ENCODE measurements around the gene QDPR.

GRCh38 chr4:15419893-15420608 is 7.8 kb upstream of the C1QTNF7 start:
- PRO-cap, result no peak
CAGE:
- cytosol, long polyA plus RNA, result no peak
- long polyA plus RNA, result no peak
- nucleus, long polyA plus RNA, result no peak

- PRO-cap, result no peak
CAGE:
- cytosol, long polyA plus RNA, result no peak
- long polyA plus RNA, result no peak
- nucleus, long polyA plus RNA, result no peak
Observed at GRCh38 chr4:15531036-15531871, 61.6 kb downstream of the CC2D2A start.

DNA sequence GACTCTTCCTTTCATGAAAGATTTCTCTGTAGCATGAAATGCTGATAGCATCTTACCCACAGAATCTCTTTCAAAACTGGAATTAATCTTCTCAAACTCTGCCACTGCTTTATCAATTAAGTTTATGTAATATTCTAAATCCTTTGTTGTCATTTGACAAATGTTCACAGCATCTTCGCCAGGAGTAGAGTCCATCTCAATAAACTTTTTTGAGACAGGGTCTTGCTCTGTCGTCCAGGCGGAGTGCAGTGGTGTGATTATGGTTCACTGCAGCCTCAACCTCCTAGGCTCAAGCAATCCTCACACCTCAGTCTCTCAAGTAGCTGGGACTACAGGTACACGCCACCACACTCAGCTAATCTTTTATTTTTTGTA is 52.8 kb downstream of the FBXL5 start:
- PRO-cap, result no peak
CAGE:
- cytosol, long polyA plus RNA, result no peak
- long polyA plus RNA, result no peak
- nucleus, long polyA plus RNA, result no peak

DNA sequence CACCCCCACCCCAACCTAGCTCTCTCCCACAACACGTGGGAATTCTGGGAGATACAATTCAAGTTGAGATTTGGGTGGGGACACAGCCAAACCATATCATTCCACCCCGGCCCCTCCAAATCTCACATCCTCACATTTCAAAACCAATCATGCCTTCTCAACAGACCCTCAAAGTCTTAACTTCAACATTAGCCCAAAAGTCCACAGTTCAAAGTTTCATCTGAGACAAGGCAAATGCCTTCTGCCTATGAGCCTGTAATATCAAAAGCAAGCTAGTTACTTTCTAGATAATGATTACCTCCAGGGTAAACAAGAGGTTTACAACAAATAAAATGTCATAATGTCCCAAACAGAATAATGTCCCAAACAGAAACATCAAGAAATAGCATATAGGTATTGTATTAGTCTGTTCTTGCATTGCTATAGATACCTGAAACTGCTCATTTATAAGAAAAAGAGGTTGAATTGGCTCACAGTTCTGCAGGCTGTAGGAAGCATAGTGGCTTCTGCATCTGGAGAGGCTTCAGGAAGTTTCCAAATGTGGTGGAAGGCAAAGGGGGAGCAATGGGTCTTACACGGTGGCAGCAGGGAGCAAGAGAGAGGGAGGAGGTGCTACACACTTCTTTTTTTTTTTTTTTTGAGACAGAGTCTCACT is 3.0 kb upstream of the BST1 start:
- PRO-cap, result no peak
CAGE:
- cytosol, long polyA plus RNA, result no peak
- long polyA plus RNA, result no peak
- nucleus, long polyA plus RNA, result no peak

GRCh38 chr4:15719370-15719903 is 16.6 kb downstream of the BST1 start:
- PRO-cap, result no peak
CAGE:
- cytosol, long polyA plus RNA, result no peak
- long polyA plus RNA, result no peak
- nucleus, long polyA plus RNA, result no peak

GRCh38 chr4:15757135-15757391 is 21.1 kb upstream of the CD38 start:
- PRO-cap, result no peak
CAGE:
- cytosol, long polyA plus RNA, result no peak
- long polyA plus RNA, result no peak
- nucleus, long polyA plus RNA, result no peak

DNA sequence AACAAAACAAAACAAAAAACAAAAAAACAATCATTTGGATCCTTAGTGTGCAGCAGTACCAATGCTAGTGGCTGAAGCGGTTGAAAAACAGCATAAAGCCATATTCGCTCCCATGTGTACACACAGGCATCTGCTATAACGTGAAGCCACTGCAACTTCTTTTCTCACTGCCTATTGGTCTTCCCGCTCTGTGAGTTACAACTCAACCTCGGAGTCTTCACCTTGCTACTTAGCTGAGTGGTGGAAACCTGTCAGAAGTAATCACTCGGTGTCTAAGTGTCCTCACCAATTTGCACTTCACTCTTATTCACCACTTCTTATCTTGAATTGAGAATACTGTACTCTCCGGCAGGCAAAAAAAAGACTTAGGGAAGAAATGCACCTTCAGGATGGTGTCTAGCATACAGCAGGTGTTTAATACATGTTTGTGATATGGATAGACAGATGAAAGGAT is 527 bp upstream of the PROM1 start:
- PRO-cap, result no peak
CAGE:
- cytosol, long polyA plus RNA, result no peak
- long polyA plus RNA, result no peak
- nucleus, long polyA plus RNA, result no peak

- PRO-cap, result no peak
CAGE:
- cytosol, long polyA plus RNA, result no peak
- long polyA plus RNA, result no peak
- nucleus, long polyA plus RNA, result no peak
Observed at GRCh38 chr4:16118135-16118612, 34.4 kb upstream of the PROM1 start.

GRCh38 chr4:16235839-16236854 is 9.9 kb upstream of the TAPT1 start:
- PRO-cap, result no peak
CAGE:
- cytosol, long polyA plus RNA, result no peak
- long polyA plus RNA, result no peak
- nucleus, long polyA plus RNA, result no peak

GRCh38 chr4:16237237-16238202 is 11.2 kb upstream of the TAPT1 start:
- PRO-cap, result no peak
CAGE:
- cytosol, long polyA plus RNA, result no peak
- long polyA plus RNA, result no peak
- nucleus, long polyA plus RNA, result no peak

DNA sequence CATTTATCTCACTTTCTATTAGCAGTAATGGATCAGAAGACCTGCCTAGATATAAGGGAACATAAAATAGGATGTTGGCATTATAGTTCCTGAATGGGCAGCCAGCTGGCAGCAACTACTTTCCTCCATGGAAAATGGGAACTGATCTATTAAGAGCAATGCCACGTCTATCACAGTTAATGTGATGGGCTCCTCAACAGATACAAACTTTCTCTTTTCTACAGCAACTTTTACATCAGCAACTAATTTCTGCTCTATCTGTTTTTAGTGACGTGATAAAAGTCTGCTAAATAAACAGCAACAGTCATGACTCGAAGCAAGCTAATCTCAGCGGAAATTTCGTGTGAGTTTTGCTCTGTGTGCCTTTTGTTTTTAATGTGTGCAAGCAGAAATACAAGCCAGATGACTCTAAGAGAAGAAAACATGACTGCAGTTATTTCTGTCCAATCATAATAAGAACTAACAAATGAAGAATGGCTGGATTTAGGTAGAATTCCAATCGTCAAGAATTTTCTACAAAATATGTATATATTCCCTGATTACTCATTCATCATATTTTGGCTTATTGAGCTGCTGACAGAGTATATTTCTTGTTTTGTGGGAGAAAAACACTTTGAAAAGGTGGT is 214.4 kb downstream of the LDB2 start:
- PRO-cap, result no peak
CAGE:
- cytosol, long polyA plus RNA, result no peak
- long polyA plus RNA, result no peak
- nucleus, long polyA plus RNA, result no peak

GRCh38 chr4:17436030-17436674 is 75.7 kb downstream of the QDPR start:
- PRO-cap, result no peak
CAGE:
- cytosol, long polyA plus RNA, result no peak
- long polyA plus RNA, result no peak
- nucleus, long polyA plus RNA, result no peak

DNA sequence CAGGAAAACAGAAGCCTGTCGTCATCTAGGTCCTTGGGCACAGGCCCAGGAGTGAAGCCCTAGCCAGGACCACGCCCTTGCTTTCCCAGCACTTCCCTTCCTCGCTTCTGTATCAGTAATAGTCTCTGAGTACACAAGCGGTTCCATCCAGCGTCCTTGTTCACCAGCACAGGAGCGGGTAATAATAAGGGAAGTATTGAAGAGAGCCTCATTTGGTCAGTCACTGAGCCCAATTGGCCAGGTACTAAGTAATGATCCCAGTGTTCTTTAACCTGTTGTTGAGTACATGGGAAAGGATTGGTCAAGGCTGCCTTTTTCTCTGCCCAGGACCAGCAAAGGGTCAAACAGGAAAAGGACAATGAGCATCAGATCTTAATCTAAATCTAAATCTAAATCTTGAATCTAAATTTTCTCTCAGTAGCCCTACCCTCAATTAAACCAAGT is 74.3 kb downstream of the QDPR start:
- PRO-cap, result no peak
CAGE:
- cytosol, long polyA plus RNA, result no peak
- long polyA plus RNA, result no peak
- nucleus, long polyA plus RNA, result no peak

DNA sequence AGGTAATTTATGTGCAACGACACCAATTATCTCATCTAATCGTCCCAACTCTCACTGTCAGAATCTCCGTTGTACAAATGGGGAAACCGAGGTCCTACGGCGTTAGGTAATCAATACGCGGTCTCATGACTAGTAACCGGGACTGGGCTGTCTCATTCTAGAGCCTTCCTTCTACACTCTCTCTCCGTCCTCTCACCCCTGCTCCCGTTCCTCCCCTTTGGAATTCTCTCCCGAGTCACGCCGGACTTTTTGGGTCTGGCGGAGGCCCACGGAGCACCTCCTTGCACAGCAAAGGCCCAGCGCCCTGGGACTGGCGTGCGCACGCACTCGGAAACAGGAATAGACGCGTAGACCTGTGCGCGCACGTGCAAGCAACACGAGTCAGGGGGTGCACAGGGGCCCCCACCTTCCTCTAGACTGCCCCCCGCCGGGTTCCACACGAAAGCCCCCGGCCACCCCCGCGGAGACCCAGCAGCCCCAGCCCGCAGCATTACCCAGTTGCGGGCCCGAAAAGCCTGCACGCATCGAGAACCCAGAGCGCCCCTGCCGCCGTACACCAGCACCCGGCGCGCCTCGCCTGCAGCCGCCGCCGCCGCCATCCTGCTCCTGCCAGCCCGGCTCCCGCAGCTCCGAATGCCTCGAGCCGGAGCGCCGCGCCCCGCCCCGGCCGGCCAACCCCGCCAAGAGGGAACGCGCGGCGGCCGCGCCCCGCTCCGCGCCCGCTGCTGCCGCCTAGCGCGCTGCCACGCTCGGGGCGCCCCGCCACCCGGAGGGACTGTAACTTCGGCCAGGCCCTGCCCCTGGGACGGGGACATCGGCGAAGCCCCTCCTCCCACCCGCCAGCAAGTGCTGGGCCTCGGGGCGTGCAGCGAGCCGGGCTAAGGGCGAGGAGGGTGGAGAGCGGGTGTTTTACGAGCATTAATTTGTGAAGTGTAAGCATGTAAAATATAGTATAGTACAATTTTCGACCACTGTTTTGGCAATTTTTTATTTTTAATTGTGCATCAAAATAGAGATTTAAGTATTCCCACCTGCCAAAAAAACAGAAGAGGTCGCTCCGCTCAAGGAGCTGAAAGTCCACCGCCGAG is at the start of gene QDPR:
Gene QDPR (minus strand): TSS at position 635 of the 1,088 bp plus-strand sequence.
- PRO-cap, result bidirectional peak, plus-strand start at position 342 of the sequence, minus-strand start at position 312 of the sequence; unidirectional peak, minus-strand start at position 635 of the sequence; unidirectional peak, minus-strand start at position 779 of the sequence
CAGE:
- cytosol, long polyA plus RNA, result start-site peak on the minus strand centred at position 634 of the sequence, 54 bp wide, 328 and 236 reads in 2 replicates
- long polyA plus RNA, result start-site peak on the minus strand centred at position 627 of the sequence, 38 bp wide, 72 and 34 reads in 2 replicates
- nucleus, long polyA plus RNA, result no peak

GRCh38 chr4:17550503-17550908 is 26.5 kb upstream of the LAP3 start:
- PRO-cap, result no peak
CAGE:
- cytosol, long polyA plus RNA, result no peak
- long polyA plus RNA, result no peak
- nucleus, long polyA plus RNA, result no peak

GRCh38 chr4:17556486-17556994 is 20.5 kb upstream of the LAP3 start:
- PRO-cap, result no peak
CAGE:
- cytosol, long polyA plus RNA, result no peak
- long polyA plus RNA, result no peak
- nucleus, long polyA plus RNA, result no peak

GRCh38 chr4:17558978-17559334 is 18.0 kb upstream of the LAP3 start:
- PRO-cap, result no peak
CAGE:
- cytosol, long polyA plus RNA, result no peak
- long polyA plus RNA, result no peak
- nucleus, long polyA plus RNA, result no peak

DNA sequence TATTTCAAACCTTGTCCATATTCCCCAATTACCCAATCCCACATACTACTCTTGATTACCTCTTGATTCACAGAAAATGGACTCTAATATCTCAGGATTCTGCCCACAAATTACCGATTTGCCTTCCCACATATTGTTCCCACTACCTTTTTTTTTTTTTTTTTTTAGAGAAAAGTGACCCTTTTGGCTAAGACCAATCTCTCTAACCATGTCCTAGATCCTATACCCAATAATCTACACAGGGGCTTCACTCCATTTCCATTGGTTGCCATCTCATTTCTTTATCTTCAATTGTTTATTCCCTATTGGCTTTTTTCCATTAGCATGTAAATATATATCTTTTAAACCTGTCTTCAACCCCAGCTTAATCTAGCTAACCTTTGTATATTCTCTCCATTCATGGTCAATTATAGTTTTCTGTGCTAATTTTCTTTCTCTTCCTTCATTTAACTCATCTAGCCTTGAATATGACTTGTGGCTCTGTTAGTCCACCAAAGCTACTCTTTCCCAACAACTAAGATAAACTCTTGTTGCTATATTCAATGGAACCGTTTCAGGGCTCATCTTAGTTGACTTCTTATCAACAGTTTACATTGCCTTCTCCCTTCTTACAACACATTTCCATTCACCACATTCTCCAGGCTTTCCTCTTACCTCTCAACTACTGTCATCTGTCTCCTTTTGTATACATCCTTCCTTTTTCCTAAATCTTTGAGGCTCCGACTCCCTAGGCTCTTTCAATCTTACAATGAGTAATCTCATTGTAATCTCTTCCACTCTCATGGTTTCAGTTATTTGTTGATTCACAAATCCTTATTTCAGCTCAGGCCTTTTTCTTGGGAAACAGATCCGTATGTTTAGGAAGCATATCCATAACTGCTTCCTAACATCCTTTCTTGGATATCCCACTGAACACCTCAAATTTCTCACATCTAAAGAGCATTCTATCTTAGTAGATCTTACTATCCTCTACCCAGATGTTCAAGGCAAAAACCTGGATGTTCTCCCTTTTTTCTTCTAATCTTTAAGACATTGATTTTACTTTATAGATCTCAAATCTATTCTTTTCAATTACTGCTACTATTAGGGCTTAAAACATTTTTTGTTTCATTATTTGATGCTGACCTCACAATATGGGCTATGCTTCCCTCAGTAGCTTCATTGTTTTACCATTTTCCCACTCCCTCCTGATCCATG is 58.5 kb downstream of the NCAPG start:
- PRO-cap, result no peak
CAGE:
- cytosol, long polyA plus RNA, result no peak
- long polyA plus RNA, result no peak
- nucleus, long polyA plus RNA, result no peak

DNA sequence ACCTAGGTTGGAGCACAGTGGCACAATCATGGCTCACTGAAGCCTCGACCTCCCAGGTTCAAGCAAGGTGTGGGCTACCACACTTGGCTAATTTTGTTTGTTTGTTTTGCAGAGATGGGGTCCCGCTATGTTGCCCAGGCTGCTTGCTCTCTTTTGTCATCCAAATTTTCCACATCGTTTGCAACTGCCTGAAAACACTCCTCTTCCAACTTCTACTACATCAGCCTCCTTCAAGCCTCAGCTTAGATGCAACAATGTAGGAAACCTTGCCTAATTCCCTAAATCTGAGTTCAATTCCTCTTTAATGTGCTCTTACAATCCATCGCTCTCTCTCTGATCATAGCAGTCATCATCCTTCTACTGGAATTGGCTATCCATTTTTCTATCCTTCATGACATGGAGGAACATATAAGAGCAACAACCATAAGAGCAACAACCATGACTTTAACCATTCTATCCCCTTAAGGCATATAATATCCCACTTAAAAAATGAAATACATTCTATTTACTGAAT is 59.5 kb downstream of the NCAPG start:
- PRO-cap, result no peak
CAGE:
- cytosol, long polyA plus RNA, result no peak
- long polyA plus RNA, result no peak
- nucleus, long polyA plus RNA, result no peak

GRCh38 chr4:17926386-17926904 is 95.1 kb downstream of the LCORL start:
- PRO-cap, result no peak
CAGE:
- cytosol, long polyA plus RNA, result no peak
- long polyA plus RNA, result no peak
- nucleus, long polyA plus RNA, result no peak